Cardiac atrium fibroblast (primary cell): ENCODE data around the genes RASGRF1 and ZFAND6.

GRCh38 chr15:78904622-78905348 is 32.1 kb downstream of the MORF4L1 start:
- RAMPAGE, long total RNA, result no peak

- RAMPAGE, long total RNA, result no peak
These were observed 34.9 kb downstream of the CTSH start for GRCh38 chr15:78909855-78910426.

GRCh38 chr15:79089755-79090939 is at the start of gene RASGRF1:
Gene RASGRF1 (minus strand): TSS chr15:79090780.
- RAMPAGE, long total RNA, result no peak

GRCh38 chr15:79656026-79656425 is 223.9 kb downstream of the MINAR1 start:
- RAMPAGE, long total RNA, result no peak

- RAMPAGE, long total RNA, result no peak
These were observed 43.3 kb downstream of the MTHFS start for GRCh38 chr15:79853527-79853822.

DNA sequence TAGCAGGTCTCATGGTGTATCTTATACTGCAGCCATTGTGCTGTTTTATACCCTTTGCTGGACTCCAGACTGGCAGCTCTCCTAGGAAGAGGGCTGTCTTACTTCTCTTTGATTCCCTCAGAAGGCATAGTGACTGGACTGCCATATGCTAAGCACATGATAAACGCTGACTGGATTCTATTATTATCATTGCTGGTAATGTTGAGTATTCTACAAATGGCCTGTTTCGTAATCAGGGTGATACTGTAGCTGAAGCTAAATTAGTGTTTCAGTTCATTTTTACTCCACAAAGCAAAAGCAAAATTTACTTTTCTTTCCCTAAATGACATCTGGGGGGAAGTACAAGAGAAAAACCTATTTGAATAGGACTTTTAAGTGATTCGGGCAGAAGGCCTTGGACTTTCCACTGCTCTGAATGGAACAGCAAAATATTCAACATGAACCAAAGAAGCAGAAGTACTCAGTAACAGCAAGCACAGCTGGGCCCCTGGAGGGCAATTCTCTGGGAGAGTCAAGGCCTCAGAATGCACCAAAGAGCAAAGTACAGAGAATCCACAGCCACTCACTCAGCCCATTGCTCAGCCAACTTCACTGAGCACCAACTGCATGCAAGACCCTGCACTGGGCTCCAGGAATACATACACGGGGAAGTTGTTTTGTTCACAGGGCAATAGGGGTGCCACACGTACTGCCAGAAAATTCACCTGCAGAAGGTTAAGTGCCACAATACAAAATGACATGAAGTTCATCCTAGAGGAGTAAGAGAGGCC is 7.9 kb upstream of the BCL2A1 start:
- RAMPAGE, long total RNA, result no peak

GRCh38 chr15:80017082-80017555 is 42.4 kb upstream of the ZFAND6 start:
- RAMPAGE, long total RNA, result no peak

DNA sequence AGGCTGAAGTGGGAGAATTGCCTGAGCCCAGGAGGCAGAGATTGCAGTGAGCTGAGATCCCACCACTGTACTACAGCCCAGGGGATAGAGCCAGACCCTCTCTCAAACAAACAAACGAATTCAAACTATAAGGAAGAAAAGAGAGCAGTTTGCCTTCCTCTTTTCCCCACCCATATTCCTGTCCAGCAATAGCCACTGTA is 18.4 kb upstream of the ZFAND6 start:
- RAMPAGE, long total RNA, result no peak

DNA sequence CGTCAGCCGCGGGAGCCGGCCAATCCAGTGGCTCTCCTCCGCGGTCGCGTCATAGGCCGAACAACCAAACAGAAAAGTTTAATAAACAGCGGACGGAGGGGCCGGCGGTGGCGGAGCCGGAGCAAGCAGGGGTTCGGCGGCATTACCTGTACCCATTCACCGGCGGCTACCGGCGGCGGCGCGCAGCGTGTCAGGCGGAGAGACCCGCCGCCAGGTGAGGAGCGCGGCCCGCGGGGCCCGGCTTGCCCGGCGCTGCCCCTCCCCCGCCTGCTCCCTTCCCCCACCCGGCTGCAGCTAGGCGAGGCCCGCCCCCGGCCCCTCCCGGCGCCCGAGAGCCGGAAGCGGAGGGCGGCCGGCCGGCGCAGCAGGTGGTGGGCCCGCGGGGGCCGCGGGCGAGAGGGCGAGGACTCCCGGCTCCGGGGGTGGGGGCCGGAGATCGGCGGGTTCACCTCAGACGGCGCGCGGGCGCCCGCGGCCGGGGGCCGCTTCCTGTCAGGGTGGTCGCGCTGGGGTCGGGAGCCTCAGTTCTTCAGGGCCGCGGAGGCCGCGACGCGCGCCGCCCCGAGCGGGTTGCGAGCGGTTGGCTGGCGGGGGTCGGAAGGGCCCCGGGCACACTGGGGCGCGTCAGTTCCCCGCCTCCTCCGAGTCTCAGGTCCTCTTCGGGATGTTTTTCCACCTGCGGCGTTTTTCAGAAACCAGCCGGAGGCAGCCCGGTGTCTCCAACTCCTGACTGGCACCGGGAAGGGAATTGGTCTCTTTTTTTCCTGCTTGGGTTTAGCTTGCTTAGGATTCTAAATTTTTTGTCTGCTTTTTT is at the start of gene ZFAND6:
ZFAND6 (plus strand) TSS at position 81 of the 814 bp plus-strand sequence.
- RAMPAGE, long total RNA, result start-site peak on the plus strand centred at position 110 of the sequence, 84 bp wide, 337 and 88 reads in 2 replicates

- RAMPAGE, long total RNA, result no peak
These were observed 633 bp upstream of the CTXND1 start for GRCh38 chr15:80252646-80253045.

DNA sequence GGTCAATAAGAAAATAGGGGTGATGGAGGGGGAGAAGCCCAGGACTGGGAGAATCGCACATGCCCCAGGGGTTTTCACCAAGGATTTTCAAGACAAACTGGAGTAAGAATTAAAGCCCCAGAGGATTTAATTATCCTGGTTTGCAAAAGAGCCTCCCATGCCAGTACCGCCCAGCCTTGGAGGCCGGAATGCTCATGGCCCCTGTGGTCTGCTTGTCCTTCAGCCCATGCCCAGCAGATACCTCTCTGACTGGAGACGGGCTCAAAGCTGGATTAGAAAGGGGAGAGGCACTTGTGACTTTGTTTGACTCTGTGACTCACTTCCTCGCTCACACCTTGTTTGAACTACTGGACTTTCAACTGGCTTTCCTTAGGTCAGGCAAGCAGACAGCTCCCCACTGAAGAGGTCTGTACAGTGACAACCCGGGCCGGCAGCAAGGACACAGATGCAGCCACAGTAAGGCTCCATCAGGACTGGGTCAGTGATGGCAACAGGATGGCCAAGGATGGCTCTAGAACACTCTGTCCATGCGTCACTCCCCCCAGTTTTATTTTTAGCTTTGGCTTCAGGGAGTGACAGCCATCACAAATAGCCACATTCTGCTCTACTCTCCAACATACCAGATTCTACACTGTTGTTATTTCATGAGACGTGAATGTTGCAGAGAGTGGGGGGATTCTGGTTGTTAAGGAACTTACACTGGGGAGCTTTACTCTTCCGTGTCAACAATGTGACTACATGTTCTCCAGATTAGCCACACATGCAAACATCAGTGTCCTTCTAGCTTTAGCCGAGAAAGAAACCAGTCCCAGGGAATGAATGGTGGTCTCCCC is 98.5 kb upstream of the ABHD17C start:
- RAMPAGE, long total RNA, result no peak

DNA sequence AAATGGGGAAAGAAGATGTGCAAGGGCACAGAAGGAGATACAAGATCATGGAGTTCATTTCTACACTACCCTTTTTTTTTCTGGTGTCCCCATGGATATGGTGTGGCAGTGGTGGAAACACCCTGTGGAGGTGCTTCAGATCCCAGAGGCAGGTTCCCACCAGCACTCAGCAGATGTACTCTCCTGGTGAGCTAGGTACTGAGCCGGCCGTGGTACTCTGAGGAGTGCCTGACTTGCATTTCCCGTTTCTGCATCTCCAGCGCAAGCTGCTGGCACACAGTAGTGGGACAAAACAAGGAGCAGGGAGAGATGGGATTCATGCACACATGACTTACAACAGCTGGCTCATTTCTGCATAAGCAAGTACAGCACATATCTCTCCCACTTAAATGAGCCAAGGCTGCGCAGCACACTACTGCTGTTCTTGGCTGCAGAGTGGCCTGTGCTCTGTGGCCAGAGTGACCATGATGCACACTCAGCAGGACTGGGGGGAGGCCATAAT is 59.3 kb upstream of the ABHD17C start:
- RAMPAGE, long total RNA, result no peak

GRCh38 chr15:80685000-80685222 is 10.2 kb upstream of the ABHD17C start:
- RAMPAGE, long total RNA, result no peak

GRCh38 chr15:80776296-80776579 is 2.9 kb upstream of the CEMIP start:
- RAMPAGE, long total RNA, result no peak

DNA sequence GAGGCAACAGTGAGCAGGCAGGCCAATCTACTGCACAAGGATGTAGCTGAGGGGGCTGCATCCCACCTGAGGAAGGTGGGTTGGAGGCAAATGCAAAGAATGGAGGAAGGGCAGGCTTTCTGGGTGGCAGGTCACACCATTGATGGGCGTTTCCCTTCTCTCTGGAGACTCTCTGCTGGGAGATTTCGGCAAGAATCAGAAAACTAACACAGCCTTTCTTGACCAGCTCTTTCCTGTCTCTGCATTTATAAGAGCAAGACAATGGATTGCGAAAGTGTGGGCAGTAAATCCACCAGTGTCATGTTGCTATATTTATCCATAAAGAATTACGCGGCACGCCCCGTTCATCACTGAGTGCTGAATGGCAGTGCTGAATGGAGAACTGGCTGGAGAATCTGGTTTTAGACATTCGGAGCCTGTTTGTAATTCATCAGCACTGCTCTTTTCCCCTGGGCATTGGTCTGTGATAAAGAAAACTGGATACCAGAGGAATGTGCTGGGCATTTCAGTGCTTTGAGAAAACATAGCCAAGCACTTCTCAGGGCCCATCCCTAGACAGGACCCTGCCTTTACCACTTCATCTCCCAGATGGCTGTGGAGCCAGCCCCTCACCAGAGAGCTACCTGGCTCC is 2.0 kb upstream of the CEMIP start:
- RAMPAGE, long total RNA, result no peak

- RAMPAGE, long total RNA, result no peak
These were observed 856 bp upstream of the TLNRD1 start for GRCh38 chr15:80999408-81000725.

- RAMPAGE, long total RNA, result no peak
These were observed 26.7 kb downstream of the STARD5 start for GRCh38 chr15:81297279-81297610.

DNA sequence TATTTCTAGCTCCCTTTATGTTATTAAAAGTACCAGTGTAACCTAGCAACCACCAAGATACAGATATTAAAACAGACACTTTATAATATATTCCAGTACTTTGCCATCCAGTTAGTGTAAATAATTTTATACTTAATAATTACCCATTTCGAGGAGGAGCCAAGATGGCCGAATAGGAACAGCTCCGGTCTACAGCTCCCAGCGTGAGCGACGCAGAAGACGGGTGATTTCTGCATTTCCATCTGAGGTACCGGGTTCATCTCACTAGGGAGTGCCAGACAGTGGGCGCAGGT is 248.1 kb downstream of the MEX3B start:
- RAMPAGE, long total RNA, result no peak

DNA sequence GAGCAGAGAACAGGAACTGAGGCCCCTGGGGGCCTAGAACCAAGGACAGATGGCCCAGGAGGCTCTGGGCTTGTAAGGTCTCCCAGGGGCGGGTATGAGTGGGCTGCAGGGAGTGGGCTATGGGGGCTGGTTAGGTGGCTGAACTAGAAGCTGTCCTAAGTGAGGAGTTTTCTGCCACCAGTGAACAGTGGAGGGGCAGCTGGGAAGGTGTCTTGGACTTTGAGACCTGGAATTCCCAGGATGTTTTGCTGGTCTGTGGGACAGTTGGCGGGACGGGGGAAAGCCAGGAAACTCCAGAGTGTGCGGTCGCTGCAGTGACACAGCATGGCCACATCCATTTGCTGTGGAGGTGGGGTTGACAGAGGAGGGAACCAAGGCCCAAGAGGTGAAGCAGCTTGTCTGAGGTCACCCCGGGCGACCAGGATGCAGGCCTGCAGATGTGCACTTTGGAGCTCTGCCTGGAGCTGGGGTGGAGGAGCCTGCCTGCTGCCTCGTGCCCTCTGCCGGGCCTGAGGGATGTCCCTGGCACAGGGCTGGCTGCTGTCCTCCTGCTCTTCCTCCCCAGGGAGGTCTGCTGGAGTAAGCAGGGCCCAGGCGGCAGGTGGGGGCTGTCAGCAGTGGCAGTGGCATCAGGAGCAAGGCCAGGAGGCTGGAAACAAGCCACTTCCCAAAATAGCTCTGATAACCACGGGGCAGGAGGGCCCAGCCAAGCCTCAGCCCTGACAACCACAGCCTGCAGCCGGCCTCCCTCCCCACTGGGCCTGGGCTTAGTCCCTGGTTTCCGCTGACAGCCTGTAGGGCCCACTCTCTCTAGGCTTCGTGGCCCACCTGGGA is 16.2 kb downstream of the GOLGA6L10 start:
- RAMPAGE, long total RNA, result no peak

- RAMPAGE, long total RNA, result no peak
These were observed 47.6 kb downstream of the GOLGA6L9 start for GRCh38 chr15:82477093-82477678.